ENCODE measurements around a stretch of chr1.

- RAMPAGE, long total RNA: no peak
- RRBS: no CpG with 5 or more reads among the region's 13 CpGs
These were observed 26.2 kb upstream of the TMEM200B start for GRCh38 chr1:29149728-29150514.

GRCh38 chr1:29176344-29177096 is 5.2 kb downstream of the SRSF4 start:
- RAMPAGE, long total RNA: no peak
- RRBS: no CpG with 5 or more reads among the region's 6 CpGs

DNA sequence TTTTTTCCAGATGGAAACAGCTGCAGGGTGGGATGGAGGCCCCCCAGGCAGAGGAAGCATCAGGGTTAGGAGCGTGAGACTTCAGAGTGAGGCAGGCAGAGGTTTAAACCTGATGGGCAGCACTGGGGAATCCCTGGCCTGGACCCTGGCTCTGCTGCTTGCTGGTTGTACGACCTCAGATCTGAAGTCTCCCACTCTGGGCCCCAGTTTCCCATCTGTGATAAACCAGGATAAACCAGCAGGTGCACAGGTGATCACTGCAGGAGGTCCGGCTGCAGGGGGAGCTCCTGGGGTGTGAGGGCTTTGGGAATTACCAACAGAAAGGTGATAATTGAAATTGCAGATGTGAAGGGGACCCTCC is 237.7 kb downstream of the MATN1 start:
- RAMPAGE, long total RNA: no peak
- RRBS: no CpG with 5 or more reads among the region's 3 CpGs

DNA sequence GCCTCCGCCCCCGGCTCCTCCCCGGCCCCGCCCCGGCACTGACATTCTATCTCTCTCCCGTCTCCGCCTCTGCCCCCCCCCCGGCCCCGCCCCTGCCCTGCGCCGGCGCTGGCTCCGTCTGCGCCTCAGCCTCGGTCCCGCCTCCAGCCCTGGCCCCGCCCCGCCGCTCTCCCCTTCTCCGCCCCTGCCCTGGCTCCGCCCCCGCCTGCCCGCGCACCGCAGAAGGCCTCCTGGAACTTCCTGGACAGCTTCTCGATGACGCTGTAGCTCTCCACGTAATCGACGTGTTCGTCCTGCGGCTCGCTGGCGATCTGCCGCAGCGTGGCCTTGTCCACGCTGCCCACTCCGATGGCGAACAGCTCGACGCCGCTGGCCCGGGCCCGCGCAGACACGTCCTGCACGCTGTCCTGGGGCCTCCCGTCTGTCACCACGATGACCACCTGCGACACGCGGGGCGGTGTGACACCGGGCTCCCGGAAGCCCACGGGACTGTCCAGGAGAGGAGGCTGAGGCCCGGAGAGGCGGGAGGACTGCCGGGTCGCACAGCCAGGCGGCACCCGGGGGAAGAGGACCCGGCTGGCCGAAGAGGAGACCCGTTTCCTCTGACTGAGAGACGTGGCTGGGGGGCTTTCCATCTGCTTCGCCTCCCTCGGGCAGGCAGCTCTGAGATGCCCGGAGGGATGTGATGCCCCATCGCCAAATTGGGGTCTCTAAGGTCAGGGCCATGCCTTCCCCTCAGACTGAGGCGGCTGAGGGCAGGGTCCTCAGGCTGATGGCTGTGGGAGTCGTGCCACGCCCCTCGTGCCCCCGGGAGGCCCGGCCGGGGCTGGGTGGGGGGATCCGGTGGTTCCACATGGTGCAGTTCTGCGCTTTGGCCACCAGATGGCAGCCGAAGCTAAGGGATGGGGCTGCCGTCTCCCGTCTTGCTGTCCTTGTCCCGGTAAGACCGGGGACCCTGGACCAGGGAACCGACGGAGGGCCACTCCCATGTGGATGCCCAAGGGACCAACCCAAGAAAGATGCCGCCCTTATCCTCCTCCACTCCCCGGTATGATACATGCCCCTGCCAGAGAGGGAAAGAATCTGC is 4.5 kb downstream of the MATN1 start:
- RAMPAGE, long total RNA: no peak
- RRBS: 2% methylated on average over 25 of the region's 88 CpGs

DNA sequence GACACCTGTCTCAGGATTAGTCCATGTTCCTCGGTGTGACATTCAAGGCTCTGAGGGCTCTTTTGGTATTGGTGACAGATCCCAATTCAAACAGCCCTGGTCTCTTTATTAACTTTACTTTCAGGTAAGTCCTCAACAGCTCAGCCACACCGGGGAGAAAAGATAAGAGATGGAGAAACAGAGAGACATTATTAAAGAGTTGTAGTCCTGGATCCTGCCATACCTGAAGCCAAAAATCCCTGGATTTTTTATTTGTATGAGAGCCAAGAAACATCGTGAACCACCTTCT is 7.8 kb upstream of the MATN1 start:
- RAMPAGE, long total RNA: no peak
- RRBS: no CpG with 5 or more reads among the region's 3 CpGs

DNA sequence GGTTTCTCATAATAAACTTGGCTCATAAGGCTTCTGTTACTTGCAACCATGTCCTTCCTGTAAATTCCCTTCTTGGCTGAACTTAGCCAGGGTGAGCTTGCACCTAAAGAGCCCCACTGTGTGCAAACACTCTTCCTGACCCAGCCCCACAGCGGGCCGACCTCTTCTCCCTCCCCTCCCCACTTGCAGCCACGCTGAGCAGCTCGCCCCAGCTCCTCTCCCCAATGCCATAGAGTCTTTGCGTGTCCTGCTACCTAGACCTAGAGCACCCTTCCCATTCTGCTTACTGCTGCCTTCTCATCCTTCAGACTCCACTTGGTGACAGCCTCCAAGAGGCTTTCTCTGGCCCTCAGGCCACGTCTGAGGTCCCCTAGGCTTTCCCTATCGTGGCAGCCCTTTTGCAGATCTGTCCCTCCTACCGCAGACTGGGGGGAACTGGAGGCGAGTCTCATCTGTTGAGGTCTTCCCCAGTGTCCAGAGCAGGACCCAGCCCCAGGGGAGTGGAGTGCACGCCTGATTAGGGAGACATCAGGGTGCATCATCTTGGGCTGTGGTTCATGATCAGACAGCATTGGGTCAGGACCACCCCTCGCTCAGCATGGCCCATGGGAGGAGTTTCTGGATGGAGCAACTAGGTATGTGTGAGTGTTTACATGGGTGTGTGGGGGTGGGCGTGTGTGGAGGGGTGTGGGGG is 8.3 kb upstream of the MATN1 start:
- RAMPAGE, long total RNA: no peak
- RRBS: no CpG with 5 or more reads among the region's 12 CpGs

- RAMPAGE, long total RNA: no peak
- RRBS: no CpG with 5 or more reads among the region's 12 CpGs
These were observed 10.3 kb upstream of the MATN1 start for GRCh38 chr1:30733278-30734397.

DNA sequence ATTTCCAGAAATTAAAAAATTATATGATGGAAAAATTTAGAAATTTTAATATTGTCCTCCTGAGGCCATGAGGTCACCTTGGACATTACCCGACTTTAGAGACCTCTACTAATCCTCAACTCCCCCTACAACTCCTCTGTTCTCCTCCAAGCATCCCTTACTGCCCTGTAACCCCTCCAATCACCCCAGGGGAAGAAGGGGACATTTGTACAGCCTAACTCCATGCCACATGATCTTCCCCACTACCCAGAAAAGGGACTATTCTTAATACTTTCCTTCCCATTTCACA is 12.7 kb downstream of the LAPTM5 start:
- RAMPAGE, long total RNA: no peak
- RRBS: no CpG with 5 or more reads among the region's 1 CpG

GRCh38 chr1:30762382-30763065 is 5.0 kb upstream of the LAPTM5 start:
- RAMPAGE, long total RNA: no peak
- RRBS: no CpG with 5 or more reads among the region's 6 CpGs

DNA sequence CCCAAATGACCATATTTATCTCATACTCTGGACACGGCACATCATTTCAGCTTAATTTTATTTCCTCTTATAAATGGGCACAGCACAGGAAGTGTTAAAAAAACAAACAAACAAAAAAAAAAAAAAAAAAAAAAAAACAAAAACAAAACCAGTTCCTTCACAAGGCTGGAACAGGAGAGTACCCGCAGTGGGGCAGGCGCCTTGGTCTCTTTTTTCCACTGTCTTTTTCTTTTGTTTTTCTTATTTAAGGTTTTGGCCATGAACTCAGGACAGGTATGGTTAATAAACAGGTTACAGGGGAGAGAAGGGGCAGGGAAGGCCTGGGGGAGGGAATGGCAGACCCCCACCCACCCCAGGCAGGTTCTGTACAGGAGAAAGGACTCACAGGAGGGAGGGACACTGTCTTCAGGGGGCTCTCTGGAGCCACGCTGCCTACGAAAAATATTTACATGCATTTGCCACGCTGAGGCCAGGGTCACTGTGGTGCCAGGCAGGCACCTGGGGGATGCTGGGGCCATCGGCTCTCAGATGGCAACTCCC is 39.1 kb downstream of the SDC3 start:
- RAMPAGE, long total RNA: no peak
- RRBS: no CpG with 5 or more reads among the region's 7 CpGs

DNA sequence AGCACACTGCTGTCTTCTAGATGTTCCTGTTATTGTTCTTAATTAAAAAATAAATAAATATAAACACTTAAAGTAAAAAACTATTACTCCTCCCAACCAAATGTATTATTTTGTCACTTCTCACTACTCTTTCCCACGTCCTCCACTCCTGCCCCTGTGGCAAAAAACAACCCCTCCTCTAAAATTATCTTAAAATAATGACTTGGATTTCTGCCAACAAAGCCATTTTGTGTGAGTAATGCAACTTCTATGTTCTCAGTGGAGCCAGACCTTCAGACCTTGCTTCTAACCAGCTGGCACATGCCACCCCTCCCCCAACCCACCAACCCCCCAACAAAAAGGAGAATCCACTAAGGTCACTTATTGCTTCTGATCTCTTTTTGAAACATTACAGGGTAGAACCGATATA is 58.1 kb upstream of the SDC3 start:
- RAMPAGE, long total RNA: no peak
- RRBS: no CpG with 5 or more reads among the region's 2 CpGs

GRCh38 chr1:31364441-31365195 is 8.3 kb downstream of the FABP3 start:
- RAMPAGE, long total RNA: no peak
- RRBS: no CpG with 5 or more reads among the region's 3 CpGs

- RAMPAGE, long total RNA: no peak
- RRBS: no CpG with 5 or more reads among the region's 6 CpGs
These were observed 4.1 kb downstream of the FABP3 start for GRCh38 chr1:31368395-31369598.

- RAMPAGE, long total RNA: no peak
- RRBS: no CpG with 5 or more reads among the region's 10 CpGs
These were observed 17.3 kb upstream of the FABP3 start for GRCh38 chr1:31389997-31390741.

GRCh38 chr1:31423366-31424108 is 10.5 kb downstream of the SERINC2 start:
- RAMPAGE, long total RNA: no peak
- RRBS: no CpG with 5 or more reads among the region's 24 CpGs

- RAMPAGE, long total RNA: no peak
- RRBS: no CpG with 5 or more reads among the region's 13 CpGs
These were observed 6.1 kb downstream of the TINAGL1 start for GRCh38 chr1:31582173-31583020.

DNA sequence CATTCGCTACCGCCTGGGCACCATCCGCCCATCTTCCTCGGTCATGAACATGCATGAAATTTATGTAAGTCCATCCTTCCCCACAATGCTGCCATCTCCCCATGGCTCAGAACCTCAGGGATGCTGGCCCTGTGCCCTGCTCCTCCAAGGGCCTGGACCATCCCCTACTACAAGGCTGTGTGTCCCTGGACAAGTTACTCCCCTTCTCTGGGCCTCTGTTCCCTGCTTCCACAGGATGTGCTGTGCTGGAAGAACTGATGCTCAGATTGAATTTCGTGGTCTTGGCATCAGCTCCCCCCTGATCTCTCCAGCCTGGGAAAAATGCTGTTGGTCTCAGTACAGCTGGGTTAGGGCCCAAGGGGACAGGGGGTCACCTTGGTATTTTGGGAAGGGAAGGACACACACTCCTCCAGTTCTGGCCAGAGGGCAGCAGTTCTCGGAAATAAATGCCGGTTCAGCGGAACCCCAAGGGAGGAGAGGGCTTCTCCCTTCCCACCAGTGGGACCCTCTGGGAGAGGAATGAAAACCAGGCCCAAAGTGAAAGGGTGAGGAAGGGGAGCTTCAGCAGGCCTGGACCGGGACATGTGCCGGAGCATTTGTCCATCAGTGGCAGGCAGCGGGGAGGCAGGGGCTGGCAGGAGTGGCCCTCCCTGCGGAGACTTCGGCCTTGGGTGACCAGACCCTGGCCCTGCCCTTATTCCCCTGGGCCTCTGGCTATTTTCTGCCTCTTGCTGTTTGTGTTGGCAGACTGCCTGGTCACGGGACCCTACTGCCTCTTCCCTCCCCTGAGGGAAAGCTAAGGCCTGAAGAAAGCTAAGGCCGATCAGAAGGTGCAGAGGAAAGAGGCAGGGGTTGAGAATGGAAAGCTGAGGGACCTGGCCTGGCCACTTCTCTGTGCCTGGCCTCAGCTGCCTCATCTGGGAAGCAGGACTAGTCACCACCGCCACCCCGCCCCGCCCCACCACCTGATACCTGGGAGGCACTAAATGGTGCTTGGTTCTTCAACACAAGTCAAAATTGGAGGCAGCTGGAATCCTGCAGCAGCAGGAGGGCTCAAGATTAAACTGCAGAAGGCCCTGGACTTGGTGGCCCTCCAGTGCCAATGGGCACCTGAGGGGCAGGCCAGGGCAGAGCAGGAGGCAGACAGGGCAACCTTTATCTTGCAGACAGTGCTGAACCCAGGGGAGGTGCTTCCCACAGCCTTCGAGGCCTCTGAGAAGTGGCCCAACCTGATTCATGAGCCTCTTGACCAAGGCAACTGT is 7.6 kb downstream of the TINAGL1 start:
- RAMPAGE, long total RNA: no peak
- RRBS: no CpG with 5 or more reads among the region's 19 CpGs

DNA sequence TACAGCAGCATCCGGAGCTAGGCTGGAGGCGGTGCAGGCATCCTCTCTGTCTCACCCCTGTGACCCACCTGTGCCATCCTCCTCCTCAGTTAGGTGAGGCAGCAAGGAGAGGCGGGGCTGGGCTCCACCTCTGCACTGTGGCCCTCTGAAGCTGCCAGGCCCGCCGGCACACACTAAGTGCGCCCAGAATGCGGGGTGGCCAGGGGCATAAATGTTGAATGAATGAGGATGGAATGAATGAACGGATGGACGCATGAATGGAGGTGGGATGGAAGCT is 301 bp upstream of the HCRTR1 start:
- RAMPAGE, long total RNA: no peak
- RRBS: no CpG with 5 or more reads among the region's 9 CpGs

GRCh38 chr1:31639488-31640035 is 5.1 kb downstream of the PEF1 start:
- RAMPAGE, long total RNA: no peak
- RRBS: no CpG with 5 or more reads among the region's 7 CpGs

DNA sequence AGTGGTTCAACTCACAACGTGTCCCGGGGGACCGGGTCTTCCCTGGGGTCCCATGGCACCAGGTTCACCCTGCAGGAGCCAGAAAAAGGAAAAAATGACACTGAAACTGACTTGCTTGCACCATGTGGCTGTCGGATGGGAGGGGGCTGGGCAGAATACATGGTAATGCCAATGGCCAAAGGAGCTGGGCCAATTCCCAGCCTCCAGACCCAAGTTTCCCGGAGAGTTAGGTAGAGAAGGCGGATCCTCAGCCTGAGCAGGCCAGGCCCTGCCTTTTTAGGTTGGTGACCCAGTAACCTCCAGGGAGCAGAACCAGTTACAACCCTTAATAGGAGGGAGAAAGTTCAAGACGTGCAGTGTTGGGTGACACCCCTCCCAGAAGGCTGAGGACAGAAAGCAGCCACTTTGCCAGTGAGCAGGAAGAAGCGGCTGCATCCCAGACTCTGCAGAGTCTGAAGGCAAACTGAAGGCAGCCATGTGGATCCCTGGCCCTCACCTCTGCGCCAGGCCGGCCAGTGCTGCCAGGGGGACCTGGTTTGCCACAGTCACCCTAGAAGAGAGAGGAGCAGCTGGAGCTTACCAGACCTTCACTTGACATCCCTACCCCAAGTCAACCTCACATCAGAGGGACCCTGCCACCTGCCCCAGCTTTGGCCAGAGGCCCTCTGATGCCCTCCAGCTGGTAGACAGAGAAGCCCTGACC is 16.0 kb upstream of the PEF1 start:
- RAMPAGE, long total RNA: no peak
- RRBS: no CpG with 5 or more reads among the region's 10 CpGs